Measurements from ENCODE around the genes PROKR1 and GMCL1.

DNA sequence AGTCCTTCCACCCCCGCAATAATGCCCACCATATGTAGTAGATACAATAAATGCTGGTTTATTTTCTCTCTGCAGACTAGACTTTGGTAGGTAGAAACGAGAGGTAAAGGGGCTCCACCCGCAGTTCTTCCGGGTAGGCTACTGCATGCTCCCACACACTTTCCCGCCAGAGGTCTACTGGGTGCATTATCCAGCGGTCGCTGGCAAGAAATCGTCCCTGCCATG lies 1.6 kb downstream of the CNRIP1 start:
- PRO-cap = unidirectional peak, plus-strand start at position 169 of the sequence
- RRBS = no CpG with 5 or more reads among the region's 8 CpGs

DNA sequence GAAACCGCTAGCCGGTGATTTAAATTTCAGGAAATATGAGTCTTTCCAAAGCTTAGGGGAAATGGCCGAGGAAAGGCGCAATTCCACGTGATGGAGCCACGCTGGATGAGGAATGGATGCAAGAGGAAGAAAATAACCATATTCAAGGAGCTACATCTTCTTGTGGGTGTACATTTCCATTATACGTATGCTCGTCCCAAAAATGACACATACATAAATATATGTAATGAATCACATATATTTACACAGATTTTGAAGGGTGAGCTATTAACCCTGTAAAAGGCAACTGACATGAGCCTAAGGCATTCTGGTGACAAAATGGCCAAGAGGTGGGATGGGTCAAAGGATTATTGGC lies 253 bp upstream of the CNRIP1 start:
- PRO-cap = no peak
- RRBS = 0% methylated on average over 2 of the region's 8 CpGs

DNA sequence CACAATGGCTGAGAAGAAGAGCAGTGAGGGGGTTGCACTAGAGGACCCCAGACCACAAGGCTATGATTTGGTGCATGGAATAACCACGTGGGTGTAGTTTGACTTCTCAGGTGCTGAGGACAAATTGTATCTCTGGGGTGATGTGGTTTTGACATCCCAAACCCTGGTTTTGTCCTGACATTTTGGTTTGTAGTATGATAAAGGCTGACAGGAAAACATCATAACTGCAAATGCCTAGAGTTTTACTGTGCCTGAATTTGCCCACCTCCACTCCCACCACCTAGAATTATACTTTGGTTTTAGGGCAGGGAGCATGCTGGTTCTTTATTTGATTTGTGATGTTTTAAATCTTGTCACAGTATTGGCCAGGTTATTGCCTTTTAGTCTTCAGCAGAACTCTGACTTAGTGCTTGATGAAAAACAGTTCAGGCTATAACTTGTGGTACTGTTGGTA lies 29.6 kb downstream of the PLEK start:
- PRO-cap = no peak
- RRBS = no CpG with 5 or more reads among the region's 1 CpG

- PRO-cap = no peak
- RRBS = 3% methylated on average over 46 of the region's 62 CpGs
Observed at GRCh38 chr2:68643395-68643903, at the start of gene PROKR1. Gene PROKR1 (plus strand): TSS chr2:68643579.

DNA sequence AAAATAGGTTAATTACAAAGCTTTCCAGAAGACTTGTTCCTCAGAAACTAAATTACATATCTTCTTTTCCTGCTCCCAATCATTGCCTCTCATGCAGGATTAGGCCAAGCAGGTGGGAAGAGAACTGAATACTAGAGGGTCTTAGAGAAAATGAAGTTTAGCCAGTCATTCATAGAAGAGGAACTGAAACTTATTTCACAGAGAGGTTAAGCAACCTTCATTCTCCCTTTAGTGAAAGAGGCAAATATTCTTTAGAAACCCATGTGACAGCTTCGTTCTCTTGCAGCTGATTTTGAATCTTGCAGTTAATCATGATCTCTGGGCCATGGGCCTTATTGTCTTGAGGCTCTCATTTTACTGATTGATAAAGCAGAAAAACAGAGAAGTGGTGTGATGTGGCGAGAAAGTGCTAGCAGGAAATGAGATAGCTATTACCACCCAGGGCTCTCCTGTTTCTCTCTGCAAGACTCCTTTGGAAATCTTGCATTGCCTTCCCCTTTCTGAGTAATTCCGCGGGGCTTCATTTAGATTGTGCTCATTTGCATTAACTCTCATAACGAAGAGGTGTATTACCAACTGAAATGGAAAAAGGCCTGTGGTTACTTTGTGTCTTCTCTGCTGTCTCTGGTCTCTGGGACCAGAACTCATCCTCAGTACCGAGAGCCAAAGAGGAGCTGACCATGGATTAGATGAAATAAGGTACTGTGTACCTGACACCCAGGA lies 44.6 kb upstream of the ARHGAP25 start:
- PRO-cap = no peak
- RRBS = no CpG with 5 or more reads among the region's 6 CpGs

GRCh38 chr2:68732474-68733005 lies 2.1 kb upstream of the ARHGAP25 start:
- PRO-cap = no peak
- RRBS = no CpG with 5 or more reads among the region's 9 CpGs

- PRO-cap = no peak
- RRBS = no CpG with 5 or more reads among the region's 5 CpGs
Observed at GRCh38 chr2:68766288-68766752, 31.7 kb downstream of the ARHGAP25 start.

GRCh38 chr2:68907967-68908853 lies 37.0 kb upstream of the BMP10 start:
- PRO-cap = no peak
- RRBS = no CpG with 5 or more reads among the region's 11 CpGs

- PRO-cap = no peak
- RRBS = no CpG with 5 or more reads among the region's 6 CpGs
Observed at GRCh38 chr2:69163082-69163498, 150.1 kb downstream of the ANTXR1 start.

- PRO-cap = no peak
- RRBS = no CpG with 5 or more reads among the region's 4 CpGs
Observed at GRCh38 chr2:69341033-69341360, 46.0 kb downstream of the GFPT1 start.

DNA sequence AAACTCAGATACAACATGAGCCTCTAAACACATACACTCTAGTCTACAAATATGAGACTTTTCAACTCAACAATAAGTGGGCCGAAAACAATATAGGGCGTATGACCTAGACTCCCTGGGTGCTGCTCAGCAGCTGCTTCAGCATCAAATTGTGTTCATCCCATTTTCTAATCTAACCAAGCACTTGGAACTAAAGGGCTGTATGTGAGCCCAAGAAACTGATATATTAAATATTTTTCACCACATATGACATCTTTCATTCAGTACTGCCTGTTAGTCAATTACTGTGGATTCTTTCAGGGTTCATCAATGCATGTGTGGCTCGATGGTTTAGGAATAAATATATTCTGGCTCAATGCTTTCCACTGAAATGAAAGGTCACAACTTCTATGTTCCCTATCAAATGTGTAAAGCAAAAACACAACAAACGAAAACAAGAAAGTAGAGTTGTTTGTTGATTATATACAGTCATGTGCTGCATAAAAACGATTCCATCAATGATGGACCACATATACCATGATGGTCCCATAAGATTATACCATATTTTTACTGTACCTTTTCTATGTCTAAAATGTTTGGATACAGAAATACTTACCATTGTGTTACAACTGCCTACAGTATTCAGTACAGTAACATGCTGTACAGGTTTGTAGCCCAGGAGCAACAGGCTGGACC lies 23.5 kb upstream of the NFU1 start:
- PRO-cap = no peak
- RRBS = no CpG with 5 or more reads among the region's 5 CpGs

GRCh38 chr2:69642604-69643473 lies 700 bp downstream of the AAK1 start:
- PRO-cap = bidirectional peak, plus-strand start at chr2:69643285, minus-strand start at chr2:69643255
- RRBS = no CpG with 5 or more reads among the region's 44 CpGs

GRCh38 chr2:69683015-69683931 lies 39.7 kb upstream of the AAK1 start:
- PRO-cap = no peak
- RRBS = no CpG with 5 or more reads among the region's 5 CpGs

DNA sequence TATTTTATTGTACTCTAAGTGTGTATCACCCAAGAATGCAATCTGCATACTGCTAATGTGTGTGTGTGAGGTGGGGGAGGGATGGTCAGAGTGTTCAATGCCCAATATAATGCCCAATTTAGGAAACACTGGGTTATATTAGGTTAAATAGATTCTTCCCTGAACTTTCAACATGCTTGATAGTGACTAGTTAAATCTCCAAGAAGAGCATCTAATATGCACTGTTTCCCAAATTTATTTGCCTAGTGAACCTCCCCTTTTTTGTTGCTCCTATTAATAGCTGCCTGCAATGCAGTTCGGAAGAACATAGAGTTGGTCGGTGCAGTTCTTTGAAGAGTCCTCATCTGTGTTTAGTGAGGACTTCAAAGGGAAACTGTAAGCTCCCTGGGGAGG lies 49.0 kb upstream of the ANXA4 start:
- PRO-cap = no peak
- RRBS = no CpG with 5 or more reads among the region's 2 CpGs

- PRO-cap = no peak
- RRBS = no CpG with 5 or more reads among the region's 7 CpGs
Observed at GRCh38 chr2:69694087-69694875, 47.7 kb upstream of the ANXA4 start.

GRCh38 chr2:69818482-69818915 lies 11.0 kb upstream of the GMCL1 start:
- PRO-cap = no peak

DNA sequence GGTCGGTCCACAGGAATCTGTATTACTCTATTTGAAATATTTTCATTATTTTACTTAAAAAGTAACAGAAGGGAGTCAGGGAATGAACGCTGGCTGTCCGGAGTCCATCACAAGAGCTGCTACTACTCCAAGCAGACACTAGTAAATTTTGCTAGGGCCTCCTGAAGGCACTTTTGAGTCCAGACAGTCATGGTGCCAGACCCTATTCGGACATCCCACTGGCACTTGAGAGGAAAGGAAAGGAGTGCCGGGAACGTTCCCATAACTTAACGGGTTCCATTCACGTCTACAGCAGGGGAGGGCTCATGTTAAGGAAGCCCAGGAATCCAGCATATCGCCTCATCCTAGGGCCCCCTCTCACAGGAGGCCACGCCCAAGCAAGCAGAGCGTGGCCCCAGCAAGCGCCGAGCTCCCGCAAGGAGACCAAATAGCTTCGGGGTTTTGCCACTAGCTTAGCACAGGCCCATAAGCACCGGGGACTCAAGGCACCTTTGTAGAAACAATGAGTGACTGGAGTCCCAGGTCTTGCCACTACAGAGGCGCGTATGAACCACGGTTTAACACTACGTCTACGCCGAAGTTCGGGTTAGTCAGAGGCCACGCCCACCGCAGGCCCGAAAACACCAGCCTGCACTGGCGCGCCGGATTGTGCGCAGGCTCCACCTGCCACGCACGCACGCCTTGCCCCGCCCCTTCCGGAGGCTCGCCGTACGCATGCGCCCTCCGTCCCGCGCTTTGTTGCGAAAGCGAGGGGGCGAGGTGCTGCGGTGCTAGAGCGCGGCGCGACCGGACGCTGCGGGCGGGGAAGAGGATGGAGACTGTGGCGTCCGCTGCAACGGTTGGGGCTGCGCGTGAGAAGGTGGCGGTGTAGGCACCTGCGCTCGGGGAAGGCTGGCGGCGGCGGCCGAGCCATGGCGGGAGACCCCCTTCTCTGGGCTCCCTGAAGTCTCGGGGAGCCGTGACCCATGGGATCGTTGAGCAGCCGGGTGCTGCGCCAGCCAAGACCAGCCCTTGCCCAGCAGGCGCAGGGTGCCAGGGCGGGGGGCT lies at the start of gene GMCL1:
TSS of gene GMCL1 (plus strand) at position 733 of the 1,047 bp plus-strand sequence.
- PRO-cap = bidirectional peak, plus-strand start at position 738 of the sequence, minus-strand start at position 562 of the sequence
- RRBS = 2% methylated on average over 23 of the region's 74 CpGs

DNA sequence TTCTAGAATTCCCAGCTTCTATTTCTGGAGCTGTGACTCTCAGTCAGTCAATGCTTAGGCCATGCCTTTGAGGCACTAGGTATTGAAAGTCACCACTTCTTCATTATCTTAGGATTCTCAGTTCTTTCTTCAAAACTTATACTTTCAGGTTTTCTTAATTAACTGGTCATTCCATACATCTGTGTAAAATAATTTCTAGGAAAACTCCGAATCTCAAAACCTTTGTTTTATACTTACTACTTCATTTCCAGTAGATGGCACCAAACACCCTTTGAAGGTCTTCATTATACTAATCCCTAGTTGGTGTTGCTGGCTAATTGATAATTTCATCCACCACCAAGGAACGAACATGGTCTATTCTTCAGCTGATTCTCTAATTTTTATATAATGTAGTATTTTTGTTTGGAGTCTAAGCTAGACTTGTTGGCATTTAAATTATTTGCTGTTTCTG lies 3.0 kb upstream of the MXD1 start:
- PRO-cap = no peak
- RRBS = no CpG with 5 or more reads among the region's 2 CpGs

- PRO-cap = unidirectional peak, minus-strand start at chr2:69934469
- RRBS = no CpG with 5 or more reads among the region's 5 CpGs
Observed at GRCh38 chr2:69933631-69934829, 19.1 kb downstream of the MXD1 start.

DNA sequence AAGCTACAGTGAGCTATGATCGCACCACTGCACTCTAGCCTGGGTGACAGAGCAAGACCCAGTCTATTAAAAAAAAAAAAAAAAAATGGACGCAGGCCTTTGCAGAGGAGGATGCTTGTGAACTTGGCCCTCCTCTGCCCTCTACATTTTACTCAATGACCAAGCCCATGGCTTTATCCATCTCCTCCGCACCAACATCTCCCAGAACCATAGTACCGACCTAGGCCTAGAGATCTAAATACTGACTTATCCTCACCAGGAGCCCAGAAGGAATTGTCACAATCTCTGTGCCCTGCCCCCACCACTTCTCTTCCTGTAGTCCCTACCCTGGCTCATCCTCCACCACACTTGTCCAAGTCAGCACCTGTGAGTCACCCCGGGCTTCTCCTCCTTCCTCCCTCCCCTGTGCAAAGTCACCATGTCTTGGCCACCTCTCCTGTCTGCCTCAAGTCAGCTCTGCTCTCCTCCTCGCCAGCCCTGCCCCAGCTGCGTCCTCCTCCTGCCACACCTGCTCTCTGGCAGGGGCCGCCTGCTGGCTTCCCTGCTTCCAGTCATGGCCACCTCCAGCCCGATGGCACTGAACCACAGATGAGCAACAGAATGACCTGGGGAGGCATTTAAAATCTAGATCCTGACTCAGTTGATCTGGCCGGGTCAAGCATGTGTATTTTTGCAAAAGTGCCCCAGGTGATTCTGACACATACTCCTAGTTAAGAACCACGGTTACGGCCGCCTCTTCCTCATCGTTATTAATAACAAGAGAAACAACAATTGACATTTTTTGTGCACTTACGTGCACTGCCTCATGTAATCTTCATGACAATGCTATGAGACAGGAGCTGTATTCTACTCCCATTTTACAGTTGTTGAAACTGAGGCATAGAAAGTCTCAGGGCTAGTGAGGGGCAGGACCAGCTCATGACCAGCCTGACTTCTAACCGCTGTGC lies 36.0 kb upstream of the ASPRV1 start:
- PRO-cap = no peak
- RRBS = no CpG with 5 or more reads among the region's 16 CpGs